H4 (cell line): ENCODE results near the genes SMLR1 and TAAR2.

- RAMPAGE, long total RNA: no peak
Measured at GRCh38 chr6:128339688-128340324, 180.6 kb downstream of the PTPRK start.

GRCh38 chr6:128518972-128519523 is 1.4 kb downstream of the PTPRK start:
- RAMPAGE, long total RNA: no peak

DNA sequence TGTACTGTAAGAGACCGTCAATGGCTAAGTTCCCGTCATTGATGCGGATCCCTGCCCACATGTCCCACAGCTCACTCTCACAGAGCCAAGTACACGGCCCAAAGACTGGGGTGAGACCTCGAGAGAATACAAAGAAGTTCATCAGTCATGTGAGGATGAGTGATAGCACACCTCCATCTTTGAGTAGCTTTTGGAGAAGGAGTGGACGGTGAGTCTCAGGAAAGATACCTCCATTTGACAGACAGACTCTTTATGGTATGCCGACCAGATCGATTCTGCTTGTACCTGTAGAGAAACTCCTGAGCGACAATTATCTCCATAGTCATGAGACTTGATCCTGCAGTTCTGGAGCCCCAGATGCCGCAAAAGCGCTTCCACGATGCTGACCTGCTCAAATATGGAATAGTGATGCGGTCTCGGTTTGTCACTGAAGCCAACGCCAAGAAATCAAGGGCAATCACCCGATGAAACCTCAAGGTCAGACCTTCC is 46.3 kb downstream of the LAMA2 start:
- RAMPAGE, long total RNA: no peak

- RAMPAGE, long total RNA: no peak
Measured at GRCh38 chr6:128975759-128976634, 93.1 kb downstream of the LAMA2 start.

GRCh38 chr6:128996780-128997463 is 114.0 kb downstream of the LAMA2 start:
- RAMPAGE, long total RNA: no peak

GRCh38 chr6:129013386-129013968 is 130.5 kb downstream of the LAMA2 start:
- RAMPAGE, long total RNA: no peak

DNA sequence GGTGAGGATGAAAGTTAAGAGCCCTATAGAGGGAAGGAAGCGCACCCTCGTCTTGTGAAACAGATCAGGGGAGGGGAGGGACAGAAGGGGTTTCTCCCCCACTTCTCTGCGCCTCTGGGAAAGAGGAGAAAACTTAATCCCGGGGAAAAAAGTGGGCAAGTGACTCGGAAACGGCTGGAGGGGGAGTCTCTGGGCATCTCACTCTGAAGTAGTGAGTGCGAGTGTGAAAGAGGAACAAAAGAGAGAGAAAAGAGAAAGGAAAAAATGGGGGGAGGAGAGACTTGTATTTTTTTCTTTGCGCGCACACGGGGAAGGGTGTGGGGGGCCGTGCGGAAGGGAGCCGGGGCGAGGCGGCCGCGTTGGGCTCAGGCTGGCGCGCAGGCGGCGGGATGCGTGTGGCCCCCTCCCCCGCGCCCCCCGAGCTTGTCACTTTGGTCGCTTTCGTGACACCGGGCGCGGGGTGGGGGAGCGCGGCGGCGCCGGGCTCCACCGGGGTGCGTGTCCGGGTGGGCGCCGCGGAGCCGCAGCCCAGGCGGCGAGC is 433 bp downstream of the L3MBTL3 start:
- RAMPAGE, long total RNA: no peak

DNA sequence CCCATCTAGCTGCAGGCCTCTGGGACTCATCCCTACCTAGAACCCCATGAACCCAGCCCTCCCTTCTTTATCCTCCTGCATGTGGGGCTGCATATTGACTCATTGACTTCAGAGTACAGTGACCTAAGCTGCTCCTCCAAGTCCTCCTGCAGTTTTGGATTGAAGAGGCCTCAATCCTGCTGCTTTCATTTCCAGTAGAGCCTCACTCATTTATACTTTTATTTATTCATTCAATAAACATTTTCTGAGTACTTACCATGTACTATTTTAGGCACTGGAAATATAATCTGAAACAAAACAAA is 11.6 kb downstream of the TMEM200A start:
- RAMPAGE, long total RNA: no peak

- RAMPAGE, long total RNA: no peak
Measured at GRCh38 chr6:130827055-130827615, at the start of gene SMLR1. SMLR1 (plus strand) TSS chr6:130827406.

DNA sequence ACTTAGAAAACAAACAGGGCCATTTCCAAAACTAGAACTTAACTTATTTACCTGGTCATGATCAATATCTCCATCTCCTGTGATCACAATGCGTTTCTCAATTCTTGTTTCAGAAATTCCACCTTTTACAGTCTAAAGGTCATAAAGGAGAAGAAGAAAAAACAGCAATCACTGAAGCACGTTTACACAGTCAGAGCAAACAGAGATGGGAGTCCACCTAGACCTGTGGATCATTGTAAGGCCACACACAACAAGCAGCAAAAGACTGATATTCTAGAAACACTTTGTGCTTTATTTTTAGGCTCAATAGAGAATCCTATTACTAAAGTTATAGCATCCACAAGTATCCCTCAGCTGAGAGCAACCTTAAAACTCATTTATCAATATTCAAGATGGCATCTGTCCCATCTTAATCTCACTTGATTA is 36.4 kb downstream of the SMLR1 start:
- RAMPAGE, long total RNA: no peak

DNA sequence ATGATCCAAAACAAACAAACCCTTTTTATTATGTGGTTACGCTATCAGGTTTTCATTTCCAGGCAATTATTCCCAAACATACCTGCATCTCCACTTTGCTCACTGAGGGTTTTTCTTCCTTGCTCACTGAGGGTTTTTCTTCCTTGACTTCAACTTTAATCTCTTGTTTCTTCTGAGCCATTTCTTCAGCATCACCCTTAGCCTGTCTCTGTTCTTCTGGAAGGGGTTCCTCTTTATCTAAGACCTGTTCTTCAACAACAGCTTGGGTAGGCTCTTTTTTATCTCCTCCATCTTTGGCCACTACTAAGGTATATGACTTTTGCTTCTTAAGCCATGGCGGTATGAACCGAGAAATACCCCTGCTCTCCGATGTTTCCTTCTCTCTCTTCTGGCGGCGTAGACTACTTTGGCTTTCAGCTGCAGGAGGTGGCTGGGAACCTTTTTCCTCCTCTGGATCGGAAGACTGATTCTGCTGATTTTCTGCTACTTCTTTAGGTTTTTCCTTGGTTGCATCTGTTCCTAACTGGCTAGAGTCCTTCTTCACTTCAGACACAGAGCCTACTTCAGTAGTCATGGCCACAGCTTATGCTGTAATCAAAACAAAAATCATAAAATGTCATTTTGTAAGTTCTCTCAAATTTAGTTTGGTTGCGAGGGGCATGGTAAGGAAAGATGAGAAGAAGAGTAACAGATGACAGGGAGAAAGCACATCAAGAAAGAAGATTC is 107.0 kb downstream of the EPB41L2 start:
- RAMPAGE, long total RNA: no peak

DNA sequence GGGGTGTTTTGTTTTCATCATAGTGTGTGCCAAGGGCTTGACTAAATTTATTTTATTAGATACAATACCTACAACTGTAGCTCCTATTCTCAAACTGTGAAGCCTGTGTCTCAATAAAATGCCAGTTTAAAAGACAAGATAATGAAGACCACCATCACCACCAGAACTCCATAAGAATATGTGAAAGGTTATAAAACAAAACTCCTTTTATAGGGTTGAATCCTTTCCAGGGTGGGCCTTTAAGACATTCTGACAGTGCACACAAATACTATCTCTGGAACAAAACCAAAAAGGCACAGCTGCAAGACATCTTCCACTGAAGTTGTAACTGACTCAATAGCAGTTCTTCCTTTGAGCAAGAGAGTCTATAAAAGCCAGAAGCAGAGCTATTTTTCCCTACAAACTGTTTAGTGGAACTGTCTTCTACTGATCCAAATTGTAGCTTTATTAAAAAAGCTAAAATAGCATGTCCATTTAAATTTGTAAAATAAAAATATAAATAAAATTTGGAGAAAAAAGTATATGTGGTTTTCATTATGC is 81.7 kb downstream of the EPB41L2 start:
- RAMPAGE, long total RNA: no peak

GRCh38 chr6:131024689-131025414 is 38.2 kb downstream of the EPB41L2 start:
- RAMPAGE, long total RNA: no peak

- RAMPAGE, long total RNA: no peak
Measured at GRCh38 chr6:132130231-132131327, 179.4 kb upstream of the CCN2 start.

GRCh38 chr6:132153360-132153700 is 202.2 kb upstream of the CCN2 start:
- RAMPAGE, long total RNA: no peak

DNA sequence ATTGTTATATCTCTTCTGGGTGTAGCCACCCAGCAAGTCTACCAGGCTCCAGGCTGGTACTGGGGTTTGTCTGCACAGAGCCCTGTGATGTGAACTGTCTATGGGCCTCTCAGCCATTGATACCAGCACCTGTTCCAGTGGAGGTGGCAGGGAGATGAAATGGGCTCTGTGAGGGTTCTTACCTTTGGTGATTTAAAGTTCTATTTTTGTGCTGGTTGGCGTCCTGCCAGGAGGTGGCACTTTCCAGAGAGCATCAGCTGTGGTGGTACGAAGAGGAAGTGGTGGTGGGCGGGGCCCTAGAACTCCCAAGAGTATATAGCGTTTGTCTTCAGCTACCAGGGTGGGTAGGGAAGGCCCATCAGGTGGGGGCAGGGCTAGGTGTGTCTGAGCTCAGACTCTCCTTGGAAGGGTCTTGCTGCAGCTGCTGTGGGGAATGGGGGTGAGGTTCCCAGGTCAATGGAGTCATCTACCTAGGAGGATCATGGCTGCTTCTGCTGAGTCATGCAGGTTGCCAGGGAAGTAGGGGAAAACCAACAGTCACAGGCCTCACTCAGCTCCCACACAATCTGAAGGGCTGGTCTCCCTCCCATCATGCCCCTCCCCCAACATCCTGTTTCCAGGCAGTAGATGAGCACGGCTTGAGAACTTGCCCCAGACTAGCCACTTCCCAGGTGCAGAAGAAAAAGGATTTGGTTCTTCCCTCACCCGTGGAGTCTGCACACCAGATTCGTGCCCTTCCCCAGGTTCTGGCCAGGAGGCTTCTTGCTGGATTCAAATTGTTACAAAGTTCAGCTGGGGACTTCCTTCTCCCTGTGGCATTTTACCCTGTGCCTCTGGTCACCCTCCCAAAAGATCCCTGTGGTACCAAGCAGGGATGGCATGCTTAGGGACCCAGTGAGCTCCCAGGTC is 46.6 kb downstream of the MOXD1 start:
- RAMPAGE, long total RNA: no peak

- RAMPAGE, long total RNA: no peak
Measured at GRCh38 chr6:132624122-132624517, at the start of gene TAAR2. TAAR2 (minus strand) TSS chr6:132624275.

GRCh38 chr6:132687162-132687680 is 26.6 kb downstream of the VNN1 start:
- RAMPAGE, long total RNA: no peak

GRCh38 chr6:132748934-132749598 is 8.6 kb downstream of the VNN2 start:
- RAMPAGE, long total RNA: no peak

GRCh38 chr6:133147777-133148323 is 93.3 kb upstream of the EYA4 start:
- RAMPAGE, long total RNA: no peak